ENCODE results near the gene ITGA6.

- PRO-cap = no peak
Measured at GRCh38 chr2:170714318-170714975, 690 bp upstream of the SP5 start.

DNA sequence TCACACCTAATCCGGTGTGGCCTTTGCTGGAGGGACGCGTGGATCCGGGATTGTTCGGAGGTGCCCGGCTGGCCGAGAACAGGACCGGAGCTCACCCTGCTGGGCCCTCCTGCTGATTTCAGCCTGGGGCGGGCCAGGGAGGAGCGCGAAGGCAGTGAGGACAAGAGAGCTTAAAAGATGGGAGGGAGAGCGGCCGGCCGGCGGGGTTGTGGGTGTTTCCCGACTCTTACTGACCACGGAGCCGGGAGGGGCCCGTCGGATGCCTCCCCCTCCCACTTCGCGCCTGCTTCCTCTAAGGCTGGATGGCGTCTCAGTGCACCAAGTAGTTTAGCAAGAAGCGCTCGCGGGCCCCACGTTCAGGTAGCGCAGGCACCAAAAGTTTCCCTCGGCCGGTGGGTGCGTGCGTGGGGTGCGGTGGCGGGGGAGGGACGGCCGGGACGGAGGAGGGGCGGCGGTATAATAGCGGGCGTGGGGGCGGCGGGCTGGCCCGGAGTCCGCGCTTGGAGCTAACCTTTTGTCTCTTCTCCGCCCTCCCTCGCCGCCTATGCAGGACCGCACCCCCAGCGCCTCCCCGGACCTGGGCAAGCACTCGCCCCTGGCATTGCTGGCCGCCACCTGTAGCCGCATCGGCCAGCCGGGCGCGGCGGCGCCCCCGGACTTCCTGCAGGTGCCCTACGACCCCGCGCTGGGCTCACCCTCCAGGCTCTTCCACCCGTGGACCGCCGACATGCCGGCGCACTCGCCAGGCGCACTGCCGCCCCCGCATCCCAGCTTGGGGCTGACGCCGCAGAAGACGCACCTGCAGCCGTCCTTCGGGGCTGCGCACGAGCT is 787 bp downstream of the SP5 start:
- PRO-cap = no peak

DNA sequence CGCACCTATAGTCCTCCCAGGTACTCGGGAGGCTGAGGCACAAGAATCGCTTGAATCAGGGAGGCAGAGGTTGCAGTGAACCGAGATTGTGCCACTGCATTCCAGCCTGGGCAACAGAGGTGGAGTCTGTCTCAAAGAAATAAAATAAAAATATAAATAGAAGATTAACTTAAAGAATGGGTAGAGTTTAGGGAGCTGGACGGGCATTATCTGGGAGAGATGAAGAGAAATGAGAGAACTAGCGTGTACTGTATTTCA is 18.9 kb downstream of the GORASP2 start:
- PRO-cap = no peak

DNA sequence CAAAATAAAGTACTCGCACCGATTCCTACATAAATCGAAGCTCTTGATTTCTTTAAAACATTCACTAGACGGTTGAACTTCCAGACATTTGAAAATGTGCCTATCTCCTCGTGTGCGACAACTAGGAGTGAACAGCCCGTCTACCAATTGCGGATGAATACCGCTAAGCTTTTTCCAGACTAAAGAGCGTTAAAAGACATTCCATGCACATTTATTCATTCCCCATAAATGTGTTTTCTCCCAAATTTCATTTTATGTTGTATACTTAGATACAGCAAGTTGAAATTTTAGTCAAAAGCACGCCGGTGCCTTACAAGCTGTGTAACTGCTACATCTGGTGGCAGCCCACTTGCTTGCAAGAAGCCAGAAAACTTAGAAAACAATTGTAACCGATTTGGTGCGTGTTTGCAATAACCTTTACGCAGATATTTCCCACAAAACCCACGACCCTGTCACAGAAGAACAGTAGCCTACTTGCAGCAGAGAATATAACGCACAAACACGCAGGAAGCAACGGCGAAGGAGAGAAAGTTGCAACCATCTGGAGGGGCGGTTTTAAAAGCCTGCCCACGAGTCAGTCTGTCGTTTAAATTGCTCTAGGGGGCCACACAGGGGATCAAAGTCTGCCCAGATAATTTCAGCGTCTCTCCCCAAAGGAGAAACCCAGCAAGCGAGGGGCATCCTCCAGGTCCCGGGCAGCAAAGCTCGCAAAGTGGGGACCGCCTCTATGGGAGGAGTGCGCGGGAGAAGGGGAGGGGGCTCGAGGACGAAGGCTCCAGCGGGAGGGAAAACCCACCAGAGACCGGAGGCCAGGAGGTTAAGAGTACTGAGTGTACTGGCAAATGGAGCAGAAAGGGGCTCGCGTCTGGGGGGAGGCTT is 1.3 kb downstream of the TLK1 start:
- PRO-cap = bidirectional peak, plus-strand start at position 798 of the sequence, minus-strand start at position 705 of the sequence

- PRO-cap = no peak
Measured at GRCh38 chr2:171160986-171161657, 429 bp upstream of the TLK1 start.

DNA sequence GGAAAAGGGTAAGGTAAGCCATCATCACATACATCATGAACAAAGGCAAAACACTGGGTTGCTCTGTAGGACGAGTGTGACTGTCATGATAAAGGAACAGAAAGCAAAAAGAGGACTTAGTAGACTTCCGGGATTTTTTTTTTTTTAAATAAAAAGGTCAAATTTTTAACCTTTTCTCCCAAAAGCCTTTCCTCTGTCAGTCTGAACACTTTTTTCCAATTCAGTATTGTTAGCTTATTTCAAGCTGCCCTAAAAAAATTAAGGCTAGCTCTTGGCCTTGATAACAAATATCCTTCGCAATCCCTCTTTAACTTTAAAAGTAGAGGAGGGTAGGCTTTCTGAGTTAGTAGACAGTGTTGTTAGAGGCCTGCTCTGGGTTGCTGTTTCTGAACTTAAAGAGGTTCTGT is 103.2 kb downstream of the METTL8 start:
- PRO-cap = no peak

DNA sequence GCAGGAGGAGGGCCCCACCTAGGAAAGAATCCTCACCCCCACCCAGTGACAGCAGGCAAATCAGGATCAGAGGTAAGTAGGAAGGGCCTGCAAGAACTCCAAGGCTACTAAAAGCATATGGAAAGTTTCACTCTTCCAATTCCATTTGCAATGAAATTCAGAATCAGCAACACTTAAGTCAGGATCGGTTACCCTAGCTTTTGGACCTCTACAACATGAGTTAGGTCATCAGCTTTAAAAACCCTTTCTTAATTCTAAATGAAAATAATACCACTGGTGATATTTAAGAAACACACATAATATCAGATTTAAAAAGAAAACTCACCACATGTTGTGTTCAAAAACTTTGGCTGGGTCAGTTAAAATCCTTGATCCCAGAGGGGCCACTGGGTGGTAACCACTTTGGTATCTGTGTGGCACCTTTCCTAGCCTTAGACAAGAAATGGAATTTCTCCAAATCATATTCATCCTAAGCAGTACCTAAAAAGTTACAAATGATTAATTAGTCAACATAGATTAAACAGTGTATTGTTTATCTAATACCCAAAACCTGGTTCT is 42.0 kb downstream of the METTL8 start:
- PRO-cap = no peak

DNA sequence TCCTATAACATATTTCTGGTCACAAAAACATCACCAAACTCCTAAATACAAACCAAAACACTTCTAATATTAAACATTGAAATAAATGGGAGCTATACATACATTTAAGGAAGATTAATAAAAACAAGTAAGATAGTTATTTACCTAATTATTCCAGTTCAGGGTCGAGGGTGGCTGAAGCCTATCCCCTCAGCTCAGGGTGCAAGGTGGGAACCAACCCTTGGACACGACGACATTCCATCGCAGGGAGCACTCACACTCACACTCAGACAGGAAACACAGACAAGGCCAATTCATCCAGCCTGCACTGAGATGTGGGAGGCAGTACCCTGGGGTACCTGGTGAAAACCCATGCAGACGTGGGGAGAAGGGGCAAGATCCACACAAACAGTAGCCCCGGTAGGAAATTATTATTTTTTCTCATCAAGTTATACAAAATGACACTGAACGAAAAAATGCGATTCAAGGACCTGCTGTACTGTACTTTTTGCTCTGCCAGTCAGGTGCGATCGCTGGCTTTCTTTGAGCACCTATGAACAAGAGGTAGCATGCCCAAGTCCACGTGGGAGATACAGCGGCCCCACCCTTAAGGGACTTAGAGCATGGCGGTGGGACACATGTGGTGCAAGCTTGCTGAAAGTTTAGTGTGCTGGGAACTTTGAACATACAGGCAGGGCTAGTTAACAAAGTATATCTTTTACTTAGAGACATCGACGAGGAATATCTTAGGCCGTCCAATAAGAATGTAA is 734 bp downstream of the METTL8 start:
- PRO-cap = unidirectional peak, plus-strand start at position 598 of the sequence

DNA sequence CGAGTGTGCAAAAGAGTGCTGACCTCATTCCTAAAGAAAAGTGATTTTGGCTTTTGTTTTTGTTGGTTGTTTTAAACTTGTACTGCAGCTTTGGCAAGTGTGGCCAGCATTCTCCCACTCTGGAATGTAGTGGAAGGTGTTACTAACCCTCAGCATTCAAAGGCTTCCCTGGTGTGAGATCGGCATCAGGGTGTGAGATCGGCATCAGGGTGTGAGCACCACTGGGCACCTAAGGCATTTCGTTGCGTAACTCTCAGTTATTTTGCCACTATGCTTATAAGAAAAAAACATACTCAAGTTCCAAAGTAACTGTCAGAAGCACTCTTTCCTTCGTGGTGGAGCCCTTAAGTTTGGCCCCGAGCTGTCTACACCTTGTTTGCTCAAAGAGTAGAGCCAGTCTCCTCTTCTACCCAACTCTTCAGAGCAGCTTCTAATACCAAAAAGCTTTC is 1.8 kb downstream of the CYBRD1 start:
- PRO-cap = no peak

DNA sequence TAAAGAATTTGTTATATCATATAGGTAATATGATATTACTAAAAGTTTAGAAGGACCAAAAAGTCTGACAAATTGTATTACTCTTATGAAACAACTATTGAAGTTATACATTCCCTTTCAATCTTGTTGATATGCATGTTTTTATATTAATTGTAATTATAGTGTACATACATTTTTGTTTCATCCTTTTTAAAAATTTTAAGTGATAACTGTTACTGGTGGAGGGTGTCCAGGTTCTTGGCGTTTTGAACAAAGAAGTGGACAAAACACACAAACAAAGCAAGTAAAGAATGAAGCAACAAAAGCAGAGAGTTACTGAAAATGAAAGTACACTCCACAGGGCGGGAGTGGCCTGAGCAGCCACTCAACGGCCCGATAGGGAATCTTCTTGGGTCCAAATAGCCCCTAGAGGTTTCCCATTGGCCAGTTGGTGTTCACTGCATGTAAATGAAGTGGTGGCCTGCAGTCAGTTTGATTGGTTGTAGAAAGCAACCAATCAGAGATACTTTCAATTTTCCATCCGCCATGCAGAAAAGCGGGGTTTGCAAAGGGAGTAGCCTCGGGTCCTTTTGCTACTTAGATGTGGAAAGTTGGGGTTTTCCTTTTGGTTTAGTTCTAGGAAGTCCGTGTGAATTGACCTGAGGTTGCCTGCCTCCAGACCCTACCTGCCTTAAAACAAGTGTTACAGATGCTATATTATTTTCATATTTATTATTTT is 31.5 kb downstream of the CYBRD1 start:
- PRO-cap = no peak

DNA sequence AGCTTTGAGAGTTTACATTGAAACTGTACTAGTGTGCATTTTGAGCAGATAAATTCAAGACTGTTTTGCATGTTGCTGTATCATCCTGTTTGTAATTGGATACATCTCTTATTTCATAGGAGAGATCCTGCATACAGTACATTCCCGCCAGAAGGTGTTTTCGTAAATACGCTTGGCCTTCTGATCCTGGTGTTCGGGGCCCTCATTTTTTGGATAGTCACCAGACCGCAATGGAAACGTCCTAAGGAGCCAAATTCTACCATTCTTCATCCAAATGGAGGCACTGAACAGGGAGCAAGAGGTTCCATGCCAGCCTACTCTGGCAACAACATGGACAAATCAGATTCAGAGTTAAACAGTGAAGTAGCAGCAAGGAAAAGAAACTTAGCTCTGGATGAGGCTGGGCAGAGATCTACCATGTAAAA is 32.1 kb downstream of the CYBRD1 start:
- PRO-cap = no peak

- PRO-cap = no peak
Measured at GRCh38 chr2:171556643-171557038, 34.4 kb downstream of the CYBRD1 start.

DNA sequence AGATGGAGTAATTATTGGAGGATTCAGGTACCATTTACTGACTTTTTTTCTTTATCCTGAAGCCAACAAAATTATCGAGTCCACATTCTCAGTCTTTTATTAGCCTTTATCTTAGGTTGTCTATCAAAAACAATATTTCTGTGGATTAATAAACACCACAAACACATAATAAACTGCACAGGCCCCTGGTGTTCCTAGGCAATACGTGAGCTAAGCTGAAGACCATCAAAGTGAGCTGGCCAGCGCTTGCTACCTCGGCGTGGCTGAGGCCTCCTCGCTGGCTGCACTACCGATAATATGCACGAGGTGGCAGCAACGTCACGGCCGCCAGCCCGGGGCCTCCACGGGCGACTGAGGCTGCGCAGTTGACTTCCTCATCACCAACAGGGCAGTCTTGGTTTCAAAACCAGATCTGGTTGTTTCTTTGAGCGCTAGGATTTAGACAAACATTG is 51.7 kb downstream of the CYBRD1 start:
- PRO-cap = unidirectional peak, plus-strand start at position 380 of the sequence

DNA sequence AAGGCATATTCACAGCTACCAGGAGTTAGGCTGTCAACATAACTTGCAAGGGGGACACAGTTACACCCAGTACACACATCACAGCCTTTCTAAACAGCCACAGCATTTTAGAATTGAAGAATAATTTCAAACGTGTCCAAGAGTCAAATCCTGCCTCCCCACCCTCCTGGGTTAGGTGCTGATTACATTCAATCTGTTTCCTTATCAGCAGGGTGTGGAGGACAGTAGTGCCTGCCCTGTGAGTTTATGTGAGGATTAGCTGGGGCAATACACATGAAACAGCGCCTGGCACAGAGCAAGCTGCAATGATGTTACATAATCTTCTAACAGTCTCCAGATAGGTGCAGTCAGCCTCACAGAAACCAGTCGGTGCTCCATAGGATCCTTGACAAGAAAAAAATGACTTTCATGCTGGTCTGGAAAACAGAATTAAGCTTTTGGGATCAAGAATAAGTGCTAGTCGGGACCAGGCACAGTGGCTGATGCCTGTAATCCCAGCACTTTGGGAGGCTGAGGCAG is 91.7 kb upstream of the ITGA6 start:
- PRO-cap = no peak

DNA sequence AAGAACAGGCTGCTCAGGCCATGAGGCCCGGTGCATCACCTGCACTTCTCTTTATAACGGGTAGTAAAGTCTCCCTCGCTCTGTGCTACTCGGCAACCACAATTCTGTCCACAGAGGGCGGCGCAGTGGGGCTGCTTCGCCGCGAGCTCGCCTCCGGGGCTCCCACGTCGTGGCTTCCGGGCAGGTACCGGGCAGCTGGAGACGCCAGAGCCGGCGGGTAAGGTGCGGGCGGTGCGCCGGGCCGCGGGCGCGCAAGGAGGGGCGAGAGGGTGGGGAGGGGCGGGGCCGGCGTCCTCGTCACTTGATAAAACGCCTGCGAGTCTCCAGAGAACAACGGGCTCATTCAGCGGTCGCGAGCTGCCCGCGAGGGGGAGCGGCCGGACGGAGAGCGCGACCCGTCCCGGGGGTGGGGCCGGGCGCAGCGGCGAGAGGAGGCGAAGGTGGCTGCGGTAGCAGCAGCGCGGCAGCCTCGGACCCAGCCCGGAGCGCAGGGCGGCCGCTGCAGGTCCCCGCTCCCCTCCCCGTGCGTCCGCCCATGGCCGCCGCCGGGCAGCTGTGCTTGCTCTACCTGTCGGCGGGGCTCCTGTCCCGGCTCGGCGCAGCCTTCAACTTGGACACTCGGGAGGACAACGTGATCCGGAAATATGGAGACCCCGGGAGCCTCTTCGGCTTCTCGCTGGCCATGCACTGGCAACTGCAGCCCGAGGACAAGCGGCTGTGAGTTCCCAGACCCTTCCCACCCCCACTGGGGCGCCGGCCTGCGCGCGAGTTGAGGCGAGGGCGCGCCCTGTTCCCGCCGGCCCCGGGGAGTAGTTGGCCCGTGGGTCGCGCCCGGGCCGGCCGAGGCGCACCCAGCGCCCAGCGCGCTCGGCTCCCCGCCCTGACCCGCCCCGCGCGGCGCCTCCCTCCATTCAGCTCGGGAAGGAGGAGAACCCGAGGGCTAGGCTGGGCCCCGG is at the start of gene ITGA6:
Gene ITGA6, plus strand, starts transcription at position 333 of the 956 bp plus-strand sequence.
- PRO-cap = unidirectional peak, plus-strand start at position 101 of the sequence; bidirectional peak, plus-strand start at position 200 of the sequence, minus-strand start at position 197 of the sequence; bidirectional peak, plus-strand start at position 342 of the sequence, minus-strand start at position 256 of the sequence; bidirectional peak, plus-strand start at position 812 of the sequence, minus-strand start at position 696 of the sequence

GRCh38 chr2:172434764-172435437 is 7.5 kb downstream of the ITGA6 start:
- PRO-cap = no peak

GRCh38 chr2:172448962-172450306 is 22.0 kb downstream of the ITGA6 start:
- PRO-cap = no peak

- PRO-cap = no peak
Measured at GRCh38 chr2:172482714-172483340, 55.4 kb downstream of the ITGA6 start.

DNA sequence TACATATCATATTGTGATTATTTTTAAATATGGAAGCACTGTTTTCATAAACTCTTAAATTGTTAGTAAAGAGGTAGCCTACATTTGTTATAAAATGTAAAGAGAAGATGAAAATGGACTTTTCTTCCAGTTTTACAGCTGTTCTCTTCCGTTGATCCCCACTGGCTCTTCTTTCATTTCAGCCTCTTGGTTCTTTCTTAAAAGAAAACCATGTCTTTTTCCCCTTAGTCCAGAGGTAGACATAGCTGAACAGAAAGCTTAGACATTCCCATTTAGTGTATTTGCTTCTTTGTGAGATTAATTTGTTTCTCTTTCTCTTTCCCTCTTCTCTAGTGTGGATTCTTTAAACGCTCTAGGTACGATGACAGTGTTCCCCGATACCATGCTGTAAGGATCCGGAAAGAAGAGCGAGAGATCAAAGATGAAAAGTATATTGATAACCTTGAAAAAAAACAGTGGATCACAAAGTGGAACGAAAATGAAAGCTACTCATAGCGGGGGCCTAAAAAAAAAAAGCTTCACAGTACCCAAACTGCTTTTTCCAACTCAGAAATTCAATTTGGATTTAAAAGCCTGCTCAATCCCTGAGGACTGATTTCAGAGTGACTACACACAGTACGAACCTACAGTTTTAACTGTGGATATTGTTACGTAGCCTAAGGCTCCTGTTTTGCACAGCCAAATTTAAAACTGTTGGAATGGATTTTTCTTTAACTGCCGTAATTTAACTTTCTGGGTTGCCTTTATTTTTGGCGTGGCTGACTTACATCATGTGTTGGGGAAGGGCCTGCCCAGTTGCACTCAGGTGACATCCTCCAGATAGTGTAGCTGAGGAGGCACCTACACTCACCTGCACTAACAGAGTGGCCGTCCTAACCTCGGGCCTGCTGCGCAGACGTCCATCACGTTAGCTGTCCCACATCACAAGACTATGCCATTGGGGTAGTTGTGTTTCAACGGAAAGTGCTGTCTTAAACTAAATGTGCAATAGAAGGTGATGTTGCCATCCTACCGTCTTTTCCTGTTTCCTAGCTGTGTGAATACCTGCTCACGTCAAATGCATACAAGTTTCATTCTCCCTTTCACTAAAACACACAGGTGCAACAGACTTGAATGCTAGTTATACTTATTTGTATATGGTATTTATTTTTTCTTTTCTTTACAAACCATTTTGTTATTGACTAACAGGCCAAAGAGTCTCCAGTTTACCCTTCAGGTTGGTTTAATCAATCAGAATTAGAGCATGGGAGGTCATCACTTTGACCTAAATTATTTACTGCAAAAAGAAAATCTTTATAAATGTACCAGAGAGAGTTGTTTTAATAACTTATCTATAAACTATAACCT is 51.7 kb upstream of the PDK1 start:
- PRO-cap = no peak

GRCh38 chr2:172836274-172836920 is 100.8 kb downstream of the RAPGEF4 start:
- PRO-cap = no peak